SK-N-MC (cell line): ENCODE measurements around a stretch of chr9.

- RRBS: no CpG with 5 or more reads among the region's 3 CpGs
Observed at GRCh38 chr9:2289357-2289740, 274.2 kb downstream of the SMARCA2 start.

GRCh38 chr9:2620107-2620531 lies 1.5 kb upstream of the VLDLR start:
- RRBS: no CpG with 5 or more reads among the region's 3 CpGs

DNA sequence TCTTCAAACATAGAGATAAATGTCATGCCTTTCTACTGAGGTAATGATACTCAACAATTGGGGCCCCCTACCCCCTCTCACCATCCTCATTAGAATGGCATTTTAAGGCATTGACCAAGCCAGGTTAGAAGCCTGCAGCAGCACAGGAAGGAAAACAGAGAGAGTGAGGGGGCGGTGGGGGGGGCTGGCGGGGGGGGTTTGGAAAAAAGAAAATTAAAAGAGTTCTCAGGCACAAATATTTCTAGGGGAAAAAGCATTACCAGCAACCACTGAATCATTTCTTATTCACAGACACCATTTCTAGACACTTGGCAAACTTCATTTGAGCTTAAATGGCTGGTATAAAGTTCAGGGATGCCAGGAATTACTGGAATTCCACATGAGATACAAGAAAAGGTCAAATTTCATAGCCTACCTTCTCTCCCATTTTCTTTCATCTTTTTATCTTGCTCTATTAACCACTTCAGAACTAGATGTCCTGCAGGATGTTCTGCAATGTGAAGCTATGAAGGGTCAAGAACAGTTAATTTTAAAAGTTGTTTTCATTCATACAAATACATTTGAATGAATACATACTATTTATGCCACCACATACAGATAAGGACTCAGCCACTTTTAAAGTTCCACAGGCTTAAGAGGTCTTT lies 33.8 kb downstream of the PUM3 start:
- RRBS: no CpG with 5 or more reads among the region's 2 CpGs

- RRBS: no CpG with 5 or more reads among the region's 2 CpGs
Observed at GRCh38 chr9:3337487-3337973, 188.3 kb downstream of the RFX3 start.

DNA sequence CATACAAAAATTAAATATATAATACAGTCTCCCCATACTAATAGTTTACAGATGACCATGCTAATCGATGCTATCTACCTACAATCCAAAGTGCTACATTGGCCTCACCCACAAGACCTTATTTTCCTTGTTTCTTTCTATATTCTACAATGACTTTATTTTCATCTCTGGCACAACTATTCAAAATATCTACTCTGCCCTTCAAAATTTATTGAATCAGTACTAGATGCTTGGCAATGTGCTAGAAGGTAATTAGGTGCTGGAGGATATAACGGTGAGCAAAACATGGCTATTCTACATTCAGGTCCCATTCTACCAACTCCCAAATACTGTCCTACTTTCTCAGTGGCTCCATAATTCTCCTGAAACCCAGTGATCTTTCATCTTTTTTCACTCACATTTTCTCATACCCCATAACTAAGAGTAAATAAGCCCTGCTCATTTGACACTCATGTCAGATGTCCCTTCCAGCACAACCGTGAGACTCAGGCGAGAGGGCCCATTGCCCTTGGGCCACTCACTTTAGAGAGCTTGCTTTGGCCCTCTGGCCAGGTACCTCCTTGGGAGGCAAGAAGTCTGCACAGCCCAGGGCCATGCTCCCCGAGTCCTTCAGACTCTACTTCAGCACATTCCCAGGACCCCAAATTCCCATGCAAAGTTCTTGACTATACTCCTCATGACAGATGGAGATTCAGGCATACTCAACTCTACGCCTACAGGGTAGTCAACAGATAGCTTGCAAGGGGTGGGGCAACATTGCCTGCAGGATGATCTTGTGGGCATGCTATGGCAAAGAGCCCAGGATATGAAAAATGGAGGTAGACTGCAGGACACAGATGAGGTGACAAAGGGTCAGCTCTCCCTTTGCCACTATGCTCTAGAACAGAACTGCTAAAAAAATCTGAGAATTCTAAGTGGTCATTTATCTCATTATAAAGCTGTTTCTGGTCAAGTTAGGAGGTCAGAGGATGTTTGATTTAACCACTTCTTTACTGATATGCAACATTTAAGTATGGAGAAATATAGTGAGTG lies 33.6 kb downstream of the RFX3 start:
- RRBS: no CpG with 5 or more reads among the region's 6 CpGs

DNA sequence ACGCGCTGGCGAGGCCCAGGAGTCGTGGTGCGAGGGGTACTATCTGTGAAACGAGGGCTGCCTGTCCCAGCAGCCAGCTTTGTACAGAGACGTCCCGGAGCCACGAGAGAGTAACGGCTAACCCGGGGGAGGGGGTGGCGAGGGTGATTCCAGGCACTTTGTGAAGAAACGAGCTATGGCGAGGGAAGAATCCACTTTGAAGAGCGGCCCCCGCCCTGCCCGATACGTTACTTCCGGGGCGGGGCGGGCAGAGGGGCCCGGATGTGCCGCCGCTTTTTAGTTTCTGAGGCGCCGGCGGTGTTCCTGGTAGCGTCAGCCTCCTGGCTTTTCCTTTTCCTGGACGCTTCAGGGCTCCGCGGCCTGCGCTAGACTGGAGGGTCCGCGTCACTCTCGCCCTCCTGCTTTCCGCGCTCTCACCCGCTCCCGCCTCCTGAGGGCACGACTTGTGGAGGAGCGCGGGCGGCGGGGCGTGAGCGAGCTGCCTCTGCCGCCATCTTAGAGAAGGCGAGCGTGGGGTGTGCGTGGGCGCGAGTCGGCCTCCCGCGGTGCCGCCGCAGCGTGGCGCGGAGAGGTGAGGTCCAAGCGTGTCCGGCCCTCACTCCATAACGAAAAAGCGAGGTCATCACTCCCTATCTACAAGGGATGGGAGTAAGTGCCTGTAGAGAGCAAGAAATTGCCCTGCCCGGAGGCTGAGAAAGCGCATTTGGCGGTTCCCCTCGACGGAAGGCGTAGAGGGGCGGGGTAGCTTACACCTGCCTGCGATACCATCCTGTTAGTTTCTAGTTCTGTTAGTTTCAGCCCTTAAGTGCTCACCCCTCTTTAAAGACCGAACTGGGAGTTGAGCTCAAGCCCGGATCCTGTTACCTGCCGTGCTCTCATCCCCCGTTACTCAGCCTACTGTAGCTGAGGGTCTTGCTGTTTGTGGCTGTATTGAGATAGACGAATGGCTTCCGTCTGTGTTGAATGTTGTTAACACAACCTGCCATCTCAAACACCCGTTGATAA lies 708 bp upstream of the RFX3 start:
- RRBS: 2% methylated on average over 11 of the region's 79 CpGs

- RRBS: no CpG with 5 or more reads among the region's 9 CpGs
Observed at GRCh38 chr9:3527212-3527614, 1.4 kb upstream of the RFX3 start.

DNA sequence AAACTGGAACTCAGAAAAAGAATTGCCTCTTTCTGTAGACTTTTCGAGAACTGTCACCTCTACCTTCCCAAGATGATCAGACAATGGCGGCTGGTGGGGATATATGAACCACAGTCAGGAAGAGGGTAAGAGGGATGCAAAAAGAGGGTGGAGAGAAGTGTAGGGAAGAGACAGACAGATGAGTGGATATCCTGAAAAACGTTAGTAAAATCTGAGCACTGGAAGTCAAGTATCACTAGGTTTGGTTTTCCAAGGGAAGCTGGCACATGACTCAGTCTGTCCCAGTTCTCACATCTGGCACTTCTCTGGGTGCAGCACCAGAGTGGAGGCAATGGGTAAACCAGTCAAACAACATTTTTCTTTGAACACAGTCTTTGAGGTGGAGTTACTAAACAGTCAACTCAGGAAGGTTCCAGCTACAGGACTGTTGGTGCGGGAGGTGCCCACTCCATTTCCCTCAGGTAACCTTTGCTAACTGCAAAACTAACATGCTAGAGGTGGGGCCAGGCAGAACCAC lies 301.3 kb upstream of the RFX3 start:
- RRBS: no CpG with 5 or more reads among the region's 4 CpGs

DNA sequence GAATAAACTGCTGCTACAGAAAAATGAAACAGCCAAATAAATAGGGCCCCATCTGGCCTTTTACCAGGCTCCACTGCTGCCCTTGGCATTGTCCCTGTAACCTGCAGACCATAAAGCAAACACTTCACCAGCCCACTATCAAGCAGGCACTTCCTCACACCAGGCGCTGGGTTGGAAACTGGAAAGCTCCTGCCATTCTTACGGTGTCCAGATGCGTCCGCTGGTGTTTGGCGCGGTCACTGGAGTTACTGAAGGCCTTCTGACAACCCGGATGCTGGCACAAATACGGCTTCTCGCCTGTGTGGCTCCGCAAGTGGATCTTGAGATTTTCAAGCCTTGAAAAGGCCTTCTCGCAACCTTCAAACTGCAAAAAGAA lies 363.1 kb downstream of the GLIS3 start:
- RRBS: no CpG with 5 or more reads among the region's 11 CpGs

DNA sequence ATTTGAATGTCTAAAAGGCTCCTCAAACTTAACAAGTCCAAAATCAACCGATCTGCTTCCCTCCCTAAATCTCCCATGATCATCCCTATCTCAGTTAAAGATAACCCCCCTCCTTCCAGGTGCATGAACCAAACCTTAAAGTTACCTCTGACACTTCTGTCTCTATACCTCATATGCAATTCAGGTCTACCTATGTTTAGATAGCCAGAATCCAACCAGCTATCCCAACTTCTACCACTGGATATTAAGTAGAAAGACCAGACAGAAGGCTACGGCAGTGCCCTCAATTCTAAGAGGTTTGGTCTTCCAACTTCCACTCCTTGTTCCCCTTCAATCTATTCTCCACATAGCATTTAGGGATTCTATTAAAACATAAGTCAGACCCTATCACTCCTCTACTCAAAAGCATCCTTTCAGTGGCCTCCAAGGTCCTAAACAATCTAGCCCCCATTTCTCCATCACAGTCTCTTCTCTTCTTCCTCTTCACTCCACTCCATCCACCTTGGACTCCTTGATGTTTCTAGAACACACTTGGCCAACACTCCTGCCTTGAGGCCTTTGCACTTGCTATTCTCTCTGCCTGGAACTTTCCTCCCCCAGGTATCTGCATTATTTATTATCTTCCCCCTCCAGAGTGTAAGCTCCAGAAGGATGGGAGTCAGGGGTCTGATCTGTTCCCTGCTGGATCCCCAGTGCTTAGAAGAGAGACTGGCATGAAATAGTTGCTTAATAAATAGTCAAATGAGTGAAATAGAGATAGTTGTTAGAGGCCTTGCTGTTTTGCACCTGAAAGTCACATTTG lies 195.5 kb downstream of the GLIS3 start:
- RRBS: no CpG with 5 or more reads among the region's 2 CpGs

GRCh38 chr9:4147304-4148503 lies 152.2 kb downstream of the GLIS3 start:
- RRBS: no CpG with 5 or more reads among the region's 8 CpGs

DNA sequence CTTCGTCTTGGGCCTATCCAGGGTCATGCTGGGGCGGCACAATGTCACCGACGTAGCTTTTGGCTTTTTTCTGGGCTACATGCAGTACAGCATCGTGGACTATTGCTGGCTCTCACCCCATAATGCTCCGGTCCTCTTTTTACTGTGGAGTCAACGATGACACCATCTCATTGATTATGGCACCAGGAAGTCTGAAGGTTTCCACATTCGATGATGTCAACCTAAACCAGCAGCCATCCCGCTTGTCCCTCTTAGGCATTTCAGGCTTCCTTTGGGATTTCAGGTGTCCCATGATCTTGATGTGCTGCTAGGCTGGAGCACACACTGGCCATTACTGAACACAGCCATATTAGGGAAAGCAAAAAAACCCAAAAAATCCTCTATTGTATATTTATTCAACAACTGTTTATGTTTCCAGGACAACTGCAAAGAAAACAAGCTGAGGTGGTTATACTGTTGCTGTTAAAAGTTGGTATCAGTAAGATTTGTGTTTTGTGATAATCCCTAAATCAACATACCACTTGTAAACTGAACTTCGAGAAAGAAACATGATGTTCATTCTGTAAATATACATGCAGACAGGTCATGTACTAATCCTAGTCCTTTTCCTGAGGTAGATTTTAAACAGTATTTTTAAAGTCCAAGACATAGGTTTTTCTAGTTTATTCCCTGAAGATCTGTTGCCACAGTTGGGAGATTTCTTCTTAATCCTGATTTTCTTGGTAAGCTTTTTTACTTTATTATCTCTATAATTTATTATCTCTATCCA lies 1.2 kb downstream of the PLPP6 start:
- RRBS: no CpG with 5 or more reads among the region's 10 CpGs

GRCh38 chr9:4739844-4740385 lies 1.1 kb downstream of the AK3 start:
- RRBS: no CpG with 5 or more reads among the region's 13 CpGs

DNA sequence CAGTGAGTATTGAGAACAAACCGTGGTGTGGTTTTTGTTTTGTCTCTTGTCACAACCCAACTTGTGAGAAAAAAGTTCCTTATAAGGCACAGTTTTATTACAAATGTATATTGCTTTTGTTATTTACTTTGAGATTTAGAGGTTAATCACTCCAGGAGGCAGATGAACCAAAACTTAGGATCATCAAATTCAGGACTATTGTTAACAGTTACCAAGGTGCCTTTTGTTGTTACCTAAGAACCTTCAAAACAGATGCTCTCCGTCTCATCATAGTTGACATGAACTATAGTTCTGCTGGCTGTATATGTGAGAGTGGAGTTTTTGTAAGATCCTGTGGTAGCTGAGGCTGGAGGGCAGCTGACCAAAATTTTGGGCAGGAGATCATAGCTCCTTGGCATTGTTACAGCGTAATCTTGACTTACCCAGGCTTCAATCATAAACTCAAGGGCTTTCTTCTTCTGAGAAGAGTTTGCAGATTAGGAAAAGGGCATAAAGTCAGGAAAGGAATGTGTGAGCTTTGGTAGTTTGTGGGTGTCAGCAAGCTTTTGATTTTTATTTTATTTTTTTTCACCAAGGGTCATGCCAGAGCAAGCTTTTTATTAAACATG lies 34.4 kb downstream of the RCL1 start:
- RRBS: no CpG with 5 or more reads among the region's 3 CpGs

- RRBS: no CpG with 5 or more reads among the region's 3 CpGs
Observed at GRCh38 chr9:4834666-4835618, 42.2 kb downstream of the RCL1 start.

DNA sequence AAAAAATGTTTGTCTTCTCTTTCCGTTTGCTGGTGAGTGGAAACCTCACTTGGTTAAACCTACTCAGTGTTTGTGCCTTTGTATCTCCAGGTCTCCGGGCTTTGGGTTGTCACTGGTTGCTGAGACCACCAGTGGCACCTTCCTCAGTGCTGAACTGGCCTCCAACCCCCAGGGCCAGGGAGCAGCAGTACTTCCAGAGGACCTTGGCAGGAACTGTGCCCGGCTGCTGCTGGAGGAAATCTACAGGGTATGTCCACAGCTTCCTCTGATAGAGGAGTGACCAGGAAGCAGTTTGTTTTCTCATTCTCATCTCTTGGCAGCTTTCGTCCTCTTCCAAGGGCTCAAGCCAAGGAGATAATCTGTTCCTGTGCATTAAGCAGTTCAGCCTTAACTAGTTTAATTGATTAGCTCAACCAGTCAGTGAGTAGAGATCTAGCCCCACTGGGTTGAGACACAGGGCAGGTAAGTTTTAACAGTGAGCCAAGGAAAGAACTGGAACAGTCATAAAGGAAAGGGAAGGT lies 51.8 kb downstream of the RCL1 start:
- RRBS: no CpG with 5 or more reads among the region's 4 CpGs

DNA sequence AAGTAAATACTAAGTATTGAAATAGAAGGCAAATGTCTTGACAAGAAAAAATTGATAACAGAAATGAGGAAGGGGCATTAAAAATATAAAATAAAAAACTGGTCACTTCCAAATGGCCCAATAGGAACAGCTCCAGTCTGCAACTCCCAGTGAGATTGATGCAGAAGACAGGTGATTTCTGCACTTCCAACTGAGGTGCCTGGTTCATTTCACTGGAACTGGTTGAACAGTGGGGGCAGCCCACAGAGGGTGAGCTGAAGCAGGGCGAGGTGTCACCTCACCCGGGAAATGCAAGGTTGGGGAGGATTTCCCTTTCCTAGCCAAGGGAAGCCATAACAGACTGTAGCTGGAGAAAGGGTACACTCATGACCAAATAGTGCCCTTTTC lies 12.9 kb downstream of the RLN1 start:
- RRBS: no CpG with 5 or more reads among the region's 2 CpGs

- RRBS: no CpG with 5 or more reads among the region's 4 CpGs
Observed at GRCh38 chr9:5336663-5337157, 3.0 kb downstream of the RLN1 start.

DNA sequence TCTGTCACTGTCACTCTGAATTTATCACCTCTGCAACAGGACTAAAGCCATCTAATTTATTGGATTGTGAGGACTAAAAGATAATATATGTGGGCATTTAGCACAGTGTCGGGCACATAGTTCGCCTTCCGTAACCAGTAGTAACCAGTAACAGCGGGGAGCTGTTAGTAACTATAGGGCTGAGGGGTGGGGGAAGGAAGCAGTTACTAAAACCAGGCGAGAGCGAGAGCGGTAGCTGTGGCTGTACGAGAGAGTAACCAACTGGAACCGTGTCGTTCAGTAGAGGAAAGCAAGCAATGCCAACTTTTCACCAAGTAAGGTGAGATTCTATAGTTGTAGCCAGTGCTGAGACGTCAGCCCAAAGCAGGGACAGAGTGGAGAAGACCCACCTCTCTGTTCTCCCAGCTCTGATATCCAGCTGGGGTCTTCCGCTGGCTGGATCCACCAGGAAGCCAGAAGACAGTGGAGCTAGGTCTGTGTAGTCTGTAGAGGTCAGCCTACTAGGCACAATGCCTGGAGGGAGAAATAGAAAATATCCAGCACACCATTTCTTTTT lies 1.1 kb upstream of the PLGRKT start:
- RRBS: no CpG with 5 or more reads among the region's 12 CpGs

DNA sequence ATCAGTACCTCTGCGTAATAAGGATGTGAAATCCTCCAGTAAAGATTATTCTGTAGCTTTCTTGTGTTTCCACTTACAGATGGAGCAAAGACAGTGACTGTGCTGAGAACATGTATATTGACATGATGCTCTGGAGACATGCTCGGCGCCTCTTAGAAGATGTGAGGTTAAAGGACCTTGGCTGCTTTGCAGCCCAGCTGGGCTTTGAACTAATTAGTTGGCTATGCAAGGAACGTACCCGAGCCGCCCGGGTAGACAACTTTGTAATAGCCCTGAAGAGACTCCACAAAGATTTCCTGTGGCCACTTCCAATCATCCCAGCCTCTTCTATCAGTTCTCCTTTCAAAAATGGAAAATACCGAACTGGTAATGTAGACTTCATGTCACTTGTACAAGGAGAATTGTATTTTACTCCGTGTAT lies 64.0 kb downstream of the ERMP1 start:
- RRBS: no CpG with 5 or more reads among the region's 9 CpGs